Stomach (tissue), 7 donors: ENCODE results near the genes LILRB5, LILRB2, LENG9 and LILRA1.

DNA sequence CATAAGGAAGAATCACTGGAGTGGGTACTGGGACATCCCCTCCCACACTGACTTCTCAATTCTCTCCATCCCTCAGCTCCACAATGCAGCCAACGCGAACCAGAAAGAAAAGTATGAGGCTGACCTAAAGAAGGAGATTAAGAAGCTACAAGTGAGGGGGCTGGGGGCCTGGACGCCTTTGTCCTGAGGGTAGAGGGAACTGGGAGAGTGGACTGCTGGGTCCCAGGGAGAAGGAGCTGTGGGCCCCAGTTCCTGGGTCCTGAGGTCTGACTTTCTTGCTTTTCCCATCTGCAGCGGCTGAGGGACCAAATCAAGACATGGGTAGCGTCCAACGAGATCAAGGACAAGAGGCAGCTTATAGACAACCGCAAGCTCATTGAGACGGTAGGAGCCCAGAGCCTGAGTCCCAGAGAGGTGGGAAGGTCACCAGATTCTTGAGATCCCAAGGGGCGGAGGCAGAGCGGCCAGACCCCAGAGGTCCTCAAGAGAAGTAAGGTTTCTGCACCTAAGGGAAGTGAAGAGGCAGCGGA is 5.9 kb downstream of the CNOT3 start:
- PRO-cap = no peak
- RAMPAGE, long total RNA, 5 experiments = start-site peak on the plus strand in 3 of 5 experiments, centred at positions 133 to 371 of the sequence, 13 to 65 reads per replicate
- RRBS = no CpG with 5 or more reads among the region's 11 CpGs

DNA sequence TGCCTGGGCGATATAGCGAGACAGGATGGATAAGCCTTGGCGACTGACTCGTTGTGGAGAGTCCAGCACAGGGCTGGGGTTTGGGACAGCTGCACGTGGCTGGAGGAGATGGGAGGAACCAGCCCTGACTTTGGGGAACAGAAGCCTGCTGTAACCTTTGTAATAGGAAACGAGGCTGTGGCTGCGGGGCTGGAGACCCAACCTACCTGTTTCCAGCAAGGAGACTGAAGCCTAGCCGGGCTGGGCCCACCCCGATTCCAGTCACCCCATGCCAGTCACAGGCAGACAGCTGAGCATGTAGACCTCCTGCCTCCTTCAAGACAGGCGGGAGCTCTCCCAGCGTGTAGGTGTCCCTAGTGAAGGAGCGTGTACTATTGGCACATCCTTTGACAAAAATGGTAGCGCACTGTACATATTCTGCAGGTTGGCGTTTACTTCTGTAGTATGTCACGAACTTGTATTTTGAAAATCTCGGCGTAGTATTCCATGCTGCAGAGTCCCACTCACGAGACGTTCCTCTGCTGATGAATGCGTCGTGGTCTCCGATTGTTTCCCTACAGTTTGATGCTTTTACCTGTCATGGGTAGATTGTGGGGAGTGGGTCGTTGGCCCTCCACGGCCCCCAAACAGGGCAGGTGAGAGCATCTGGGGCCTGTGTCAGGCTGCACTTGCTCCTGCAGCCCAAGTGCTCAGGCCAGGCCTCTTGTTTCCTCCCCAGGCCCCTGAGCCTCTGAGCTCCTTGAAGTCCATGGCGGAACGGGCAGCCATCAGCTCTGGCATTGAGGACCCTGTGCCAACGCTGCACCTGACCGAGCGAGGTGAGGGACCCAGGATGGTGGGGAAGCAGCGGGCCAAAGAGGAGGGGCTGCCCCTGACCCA is 7.8 kb downstream of the LENG1 start:
- PRO-cap = no peak
- RAMPAGE, long total RNA, 5 experiments = start-site peak on the plus strand in 1 of 5 experiments, centred at position 718 of the sequence, 13 reads per replicate
- RRBS = no CpG with 5 or more reads among the region's 30 CpGs

GRCh38 chr19:54164439-54165162 is 5.1 kb upstream of the LENG1 start:
- PRO-cap = unidirectional peak, minus-strand start at chr19:54164701; unidirectional peak, minus-strand start at chr19:54164735
- RAMPAGE, long total RNA, 5 experiments = start-site peak on the minus strand in 1 of 5 experiments, at chr19:54164448-54164633 at its widest, 18 reads per replicate
- RRBS = no CpG with 5 or more reads among the region's 37 CpGs

GRCh38 chr19:54179516-54180299 is 6.7 kb upstream of the TMC4 start:
- PRO-cap = no peak
- RAMPAGE, long total RNA, 5 experiments = no peak in any of the 5 experiments
- RRBS = 37% methylated on average over 5 of the region's 14 CpGs

- PRO-cap = bidirectional peak, plus-strand start at chr19:54189468, minus-strand start at chr19:54189315
- RAMPAGE, long total RNA, 5 experiments = no peak in any of the 5 experiments
- RRBS = 2% methylated on average over 27 of the region's 33 CpGs
These were observed 218 bp downstream of the MBOAT7 start for GRCh38 chr19:54189238-54189485.

DNA sequence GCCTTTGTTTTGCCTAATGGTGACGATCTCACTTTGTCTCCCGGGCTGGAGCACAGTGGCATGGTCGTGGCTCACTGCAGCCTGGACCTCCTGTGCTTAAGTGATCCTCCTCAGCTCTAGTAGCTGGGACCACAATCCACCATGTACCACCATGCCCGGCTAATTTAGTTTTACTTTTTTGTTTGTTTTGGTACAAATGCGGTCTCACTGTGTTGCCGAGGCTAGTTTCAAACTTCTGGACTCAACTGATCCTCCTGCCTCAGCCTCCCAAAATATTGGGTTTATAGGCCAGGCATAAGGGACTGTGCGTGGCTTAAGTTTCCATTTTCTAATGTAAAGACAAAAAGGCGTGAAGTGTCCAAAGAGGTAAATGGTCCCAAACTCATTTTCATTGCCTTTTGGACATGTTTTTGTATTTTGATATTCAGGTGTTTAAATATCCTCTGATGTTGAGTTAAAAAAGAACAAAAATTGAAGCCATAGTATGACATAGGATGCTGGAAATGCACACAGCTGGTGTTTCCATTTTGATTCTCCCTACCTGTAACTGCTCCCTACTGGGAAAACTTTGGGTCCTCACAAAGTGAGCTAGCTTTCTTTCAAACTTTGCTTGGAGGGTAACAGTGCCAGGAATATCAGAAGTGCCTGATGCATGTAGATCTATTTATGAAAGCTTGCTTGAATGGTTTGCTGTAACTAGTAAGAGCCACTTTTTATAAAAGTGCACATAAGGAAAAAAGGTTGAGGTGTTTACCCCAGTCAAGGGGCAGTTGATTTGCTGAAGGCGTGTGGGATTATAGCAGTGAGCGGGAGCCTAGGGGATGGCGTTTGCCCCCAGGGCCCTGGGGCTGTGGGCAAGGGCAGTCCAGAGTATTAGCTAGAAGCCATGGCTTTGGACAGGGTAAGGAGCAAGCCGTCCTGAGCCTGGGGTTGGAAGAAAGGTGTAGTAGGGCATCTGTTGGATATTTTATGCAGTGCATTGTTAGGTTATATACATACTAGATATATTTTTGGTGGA is 4.1 kb downstream of the RPS9 start:
- PRO-cap = no peak
- RAMPAGE, long total RNA, 5 experiments = no peak in any of the 5 experiments
- RRBS = no CpG with 5 or more reads among the region's 12 CpGs

DNA sequence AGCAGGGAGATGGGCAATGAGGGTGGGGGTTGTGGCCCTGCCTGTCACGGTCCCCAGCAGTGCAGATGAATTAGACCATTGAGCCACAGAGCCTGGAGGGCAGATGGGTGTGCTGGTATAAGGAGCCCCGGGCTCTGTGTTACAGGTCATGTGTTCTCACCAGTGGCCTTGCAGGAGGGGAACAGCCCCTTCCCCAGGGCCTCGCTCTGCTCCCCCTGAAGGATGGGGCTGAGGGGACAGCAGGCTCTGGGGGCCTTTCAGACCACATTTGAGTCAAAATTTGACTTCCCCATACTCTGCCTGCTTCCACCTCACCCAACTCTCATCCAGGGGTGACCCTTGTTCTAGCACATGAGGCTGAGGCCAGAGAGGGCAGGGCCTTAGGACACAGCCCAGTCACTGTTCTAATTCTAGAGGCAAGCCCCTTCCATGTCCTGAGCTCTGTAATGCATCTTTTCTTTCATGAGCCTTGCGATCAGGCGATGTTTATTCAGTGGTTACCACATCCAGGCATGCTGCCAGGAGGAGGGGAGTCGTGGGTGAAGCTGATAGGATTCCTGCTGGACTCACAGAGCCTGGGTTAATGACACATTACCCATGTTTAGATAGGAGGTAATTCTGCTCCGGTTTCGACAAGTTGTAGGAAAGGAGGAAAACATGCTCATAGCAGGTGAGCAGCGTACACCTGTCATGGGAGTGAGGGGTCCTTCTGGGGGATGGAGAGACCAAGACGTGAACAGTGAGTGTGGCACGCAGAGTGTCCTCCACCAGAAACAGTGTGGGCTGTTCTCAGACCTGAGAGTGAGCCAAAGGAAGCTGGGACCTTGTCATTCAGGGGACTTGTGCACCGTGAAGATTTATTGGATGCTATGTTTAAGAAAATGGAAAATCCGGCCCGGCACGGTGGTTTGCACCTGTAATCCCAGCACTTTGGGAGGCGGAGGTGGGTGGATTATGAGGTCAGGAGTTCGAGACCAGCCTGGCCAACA is 9.2 kb downstream of the RPS9 start:
- PRO-cap = bidirectional peak, plus-strand start at position 635 of the sequence, minus-strand start at position 443 of the sequence
- RAMPAGE, long total RNA, 5 experiments = no peak in any of the 5 experiments
- RRBS = no CpG with 5 or more reads among the region's 17 CpGs

GRCh38 chr19:54257129-54257762 is at the start of gene LILRB5:
TSS of gene LILRB5 (minus strand) at chr19:54257273.
- PRO-cap = no peak
- RAMPAGE, long total RNA, 5 experiments = start-site peak on the minus strand in 3 of 5 experiments, at chr19:54257225-54257324 at its widest, 18 to 104 reads per replicate
- RRBS = no CpG with 5 or more reads among the region's 12 CpGs

DNA sequence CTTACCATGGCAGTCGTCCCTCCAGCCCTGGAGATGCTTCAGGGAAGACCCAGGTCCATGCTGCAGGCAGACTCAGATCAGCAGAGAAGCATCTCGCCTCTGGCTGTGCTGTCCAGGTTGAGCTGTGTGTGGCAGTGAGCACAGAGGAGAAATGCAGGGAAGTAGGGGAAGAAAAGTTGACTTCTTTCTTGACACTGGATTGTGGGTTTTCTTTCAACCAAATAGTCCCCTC is at the start of gene LILRB2:
TSS of gene LILRB2 (minus strand) at position 155 of the 232 bp plus-strand sequence.
- PRO-cap = no peak
- RAMPAGE, long total RNA, 5 experiments = start-site peak on the minus strand in 3 of 5 experiments, centred at positions 130 to 158 of the sequence, 10 to 42 reads per replicate
- RRBS = no CpG with 5 or more reads among the region's 2 CpGs

- PRO-cap = no peak
- RAMPAGE, long total RNA, 5 experiments = no peak in any of the 5 experiments
- RRBS = no CpG with 5 or more reads among the region's 4 CpGs
These were observed 3.8 kb downstream of the LILRA4 start for GRCh38 chr19:54335171-54335467.

DNA sequence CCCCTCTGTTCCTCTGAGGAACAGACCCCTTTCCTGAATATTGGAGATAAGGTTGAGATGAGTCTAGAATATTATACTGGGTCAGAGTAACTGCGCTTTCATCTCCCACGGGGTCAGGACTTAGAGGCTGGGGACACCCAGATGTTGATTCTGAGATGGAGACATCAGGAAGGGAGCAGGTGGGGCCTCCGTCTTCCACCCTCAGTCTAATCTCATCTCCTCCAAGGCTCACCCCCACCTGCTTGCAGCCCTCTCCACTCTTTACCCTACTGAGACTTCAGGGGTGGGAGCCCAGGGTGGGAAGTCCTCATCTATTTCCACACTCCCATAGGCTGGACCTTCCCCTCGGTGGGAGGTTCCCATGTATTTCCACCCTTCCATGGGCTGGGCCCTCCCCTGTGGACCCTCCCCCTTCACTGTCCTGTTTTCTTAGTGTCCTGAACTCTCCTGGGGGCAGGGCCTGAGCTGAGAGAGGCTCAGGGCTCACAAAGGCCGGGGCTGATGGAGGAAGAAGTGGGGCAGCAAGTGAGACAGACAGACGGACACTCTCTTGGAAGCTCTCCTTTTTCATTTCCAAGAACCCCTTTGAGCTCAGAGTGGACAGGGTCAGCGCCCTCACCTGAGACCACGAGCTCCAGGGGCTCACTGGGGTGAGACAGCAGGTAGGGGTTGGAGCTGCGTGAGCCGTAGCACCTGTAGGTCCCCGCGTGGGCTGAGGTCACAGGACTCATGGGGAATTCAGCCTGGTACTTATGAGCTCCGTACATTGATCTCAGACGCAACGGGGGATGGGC is 2.5 kb downstream of the LILRA4 start:
- PRO-cap = no peak
- RAMPAGE, long total RNA, 5 experiments = no peak in any of the 5 experiments
- RRBS = no CpG with 5 or more reads among the region's 15 CpGs

- PRO-cap = no peak
- RAMPAGE, long total RNA, 5 experiments = start-site peak on the minus strand in 1 of 5 experiments, at chr19:54356248-54356668 at its widest, 8 reads per replicate
- RRBS = no CpG with 5 or more reads among the region's 9 CpGs
These were observed 8.6 kb downstream of the LAIR1 start for GRCh38 chr19:54355981-54356660.

DNA sequence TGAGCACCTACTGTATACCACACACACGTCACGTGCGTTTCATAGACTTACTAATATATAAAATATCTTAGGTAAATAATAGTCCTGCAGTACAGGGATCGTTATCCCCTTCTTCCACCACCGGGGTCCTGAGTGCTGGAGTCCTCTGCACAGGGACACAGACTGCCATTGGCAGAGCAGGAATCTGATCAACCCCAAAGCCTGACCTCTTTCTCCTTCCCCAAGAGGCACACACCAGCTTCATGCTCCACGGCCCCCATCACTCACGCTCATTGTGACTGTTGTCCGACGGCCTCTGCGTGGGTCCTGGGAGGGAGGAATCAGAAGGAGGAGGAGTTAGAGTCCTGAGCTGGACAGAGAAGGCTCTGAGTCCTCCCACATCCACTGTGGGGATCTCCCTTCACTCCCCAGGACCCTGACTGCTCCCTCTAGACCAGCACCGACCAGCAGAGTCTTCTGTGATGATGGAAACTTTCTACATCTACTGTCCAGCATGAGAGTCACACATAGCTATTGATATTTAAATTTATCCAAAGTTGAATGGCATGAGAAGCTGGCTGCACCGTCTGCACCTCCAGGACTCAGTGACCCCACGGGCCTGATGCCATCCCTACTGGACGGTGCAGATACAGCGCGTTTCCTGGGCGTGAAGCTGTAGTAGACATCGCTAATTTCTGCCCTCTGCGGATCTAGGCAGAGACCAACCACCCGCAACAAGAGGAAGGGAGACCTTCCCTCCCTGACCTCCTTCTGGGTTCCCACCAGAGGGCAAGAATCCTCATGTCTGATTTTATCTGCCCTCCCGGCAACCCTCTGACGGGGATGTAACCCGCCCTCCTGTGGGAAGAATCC is 7.8 kb downstream of the LAIR1 start:
- PRO-cap = no peak
- RAMPAGE, long total RNA, 5 experiments = start-site peak on the minus strand in 1 of 5 experiments, centred at position 353 of the sequence, 6 reads per replicate
- RRBS = no CpG with 5 or more reads among the region's 23 CpGs

GRCh38 chr19:54368806-54369458 is 4.2 kb upstream of the LAIR1 start:
- PRO-cap = no peak
- RAMPAGE, long total RNA, 5 experiments = no peak in any of the 5 experiments
- RRBS = no CpG with 5 or more reads among the region's 14 CpGs

GRCh38 chr19:54420805-54421440 is 5.7 kb downstream of the TTYH1 start:
- PRO-cap = no peak
- RAMPAGE, long total RNA, 5 experiments = no peak in any of the 5 experiments
- RRBS = no CpG with 5 or more reads among the region's 23 CpGs

DNA sequence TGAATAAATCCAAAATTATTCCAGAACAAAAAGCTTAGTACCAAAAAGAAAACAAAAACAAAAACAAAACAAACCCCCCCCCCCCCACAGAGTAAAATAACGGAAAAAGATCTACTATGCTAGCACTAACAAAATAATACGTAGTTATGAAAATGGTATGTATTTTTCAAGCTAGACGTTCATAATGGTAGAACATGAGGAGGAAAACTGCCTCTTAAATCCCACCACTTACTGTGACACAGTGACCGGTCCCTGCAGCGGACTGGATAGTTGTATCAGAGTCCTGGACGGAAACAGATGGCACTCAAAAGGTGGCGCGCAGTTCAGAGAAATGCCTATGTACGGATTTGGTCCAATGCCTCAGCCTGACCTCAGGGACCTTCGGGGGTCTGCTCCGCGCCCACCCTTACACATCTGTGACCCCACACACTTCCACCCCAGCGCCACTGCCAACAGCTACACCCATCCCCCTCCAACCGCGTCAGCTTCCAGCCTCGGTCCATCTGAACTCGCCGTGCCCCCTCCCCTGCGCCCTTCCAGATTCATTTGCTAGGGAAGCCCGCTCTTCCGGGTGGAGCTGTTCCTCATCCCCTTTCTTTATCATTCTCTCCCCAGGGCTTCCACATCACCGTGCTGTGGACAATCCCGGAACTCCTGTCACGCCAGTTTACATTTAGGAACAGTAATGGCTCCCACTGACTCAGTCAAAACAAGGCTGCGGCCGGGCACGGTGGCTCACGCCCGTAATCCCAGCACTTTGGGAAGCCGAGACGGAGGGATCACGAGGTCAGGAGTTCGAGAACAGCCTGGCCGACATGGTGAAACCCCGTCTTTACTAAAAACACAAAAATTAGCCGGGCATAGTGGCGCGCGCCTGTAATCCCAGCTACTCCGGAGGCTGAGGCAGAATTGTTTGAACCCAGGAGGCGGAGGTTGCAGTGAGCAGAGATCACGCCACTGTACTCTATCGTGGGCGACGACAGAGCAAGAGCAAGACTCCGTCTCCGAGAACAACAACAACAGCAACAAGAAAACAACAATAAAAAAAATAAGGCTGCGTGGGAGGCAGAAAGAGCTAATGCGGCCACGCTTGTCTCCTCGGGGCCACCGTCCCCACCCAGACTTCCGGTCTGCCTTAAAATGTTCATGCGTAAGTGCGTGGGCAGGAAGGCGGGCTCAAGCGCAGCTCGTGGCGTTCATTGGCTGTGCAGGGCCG is 658 bp upstream of the LENG8 start:
- PRO-cap = unidirectional peak, plus-strand start at position 481 of the sequence; bidirectional peak, plus-strand start at position 703 of the sequence, minus-strand start at position 511 of the sequence; bidirectional peak, plus-strand start outside the sequence, minus-strand start at position 1,127 of the sequence
- RAMPAGE, long total RNA, 5 experiments = start-site peak on the minus strand in 4 of 5 experiments, centred at positions 648 to 1,117 of the sequence, 12 to 37 reads per replicate
- RRBS = 2% methylated on average over 6 of the region's 60 CpGs

DNA sequence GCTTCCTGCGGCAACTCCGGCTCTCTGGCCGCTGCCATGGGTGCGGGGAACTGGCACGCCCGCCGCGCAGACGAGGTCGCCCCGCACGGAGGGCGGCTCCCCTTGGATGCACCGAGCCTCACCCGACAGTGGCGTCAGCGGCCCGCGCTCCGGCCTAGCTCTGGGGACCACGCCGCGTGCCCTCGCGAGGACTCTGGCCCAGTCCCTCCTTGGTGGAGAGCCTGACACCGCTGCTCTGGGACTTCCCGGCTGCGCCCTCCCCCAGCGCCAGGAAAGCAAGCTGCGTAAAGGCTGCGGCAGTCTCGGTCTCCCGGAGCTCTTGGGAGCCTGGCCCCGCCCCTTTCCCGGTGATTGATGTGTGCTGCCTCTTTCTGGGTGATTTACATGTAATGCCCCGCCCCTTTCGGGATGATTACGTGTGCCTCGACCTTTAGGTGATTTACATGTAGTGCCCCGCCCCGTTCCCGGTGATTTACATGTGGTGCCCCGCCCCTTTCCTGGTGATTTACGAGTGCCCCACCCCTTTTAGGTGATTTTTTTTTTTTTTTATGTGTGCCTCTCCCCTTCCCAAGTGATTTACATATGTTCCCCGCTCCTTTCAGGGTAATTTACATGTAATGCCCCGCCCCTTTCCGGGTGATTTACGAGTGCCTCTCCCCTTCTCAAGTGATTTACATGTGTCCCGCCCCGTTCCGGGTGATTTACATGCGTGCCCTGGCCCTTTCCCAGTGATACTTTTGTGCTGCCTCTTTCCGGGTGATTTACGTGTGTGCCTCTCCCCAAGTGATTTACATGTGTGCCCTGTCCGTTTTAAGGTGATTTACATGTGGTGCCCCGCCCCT is at the start of gene LENG9:
TSS of gene LENG9 (minus strand) at position 290 of the 842 bp plus-strand sequence.
- PRO-cap = bidirectional peak, plus-strand start at position 67 of the sequence, minus-strand start at position 195 of the sequence; bidirectional peak, plus-strand start at position 728 of the sequence, minus-strand start at position 531 of the sequence; bidirectional peak, plus-strand start outside the sequence, minus-strand start at position 790 of the sequence
- RAMPAGE, long total RNA, 5 experiments = start-site peak on the minus strand in 1 of 5 experiments, centred at position 242 of the sequence, 22 reads per replicate
- RRBS = 1% methylated on average over 32 of the region's 56 CpGs

DNA sequence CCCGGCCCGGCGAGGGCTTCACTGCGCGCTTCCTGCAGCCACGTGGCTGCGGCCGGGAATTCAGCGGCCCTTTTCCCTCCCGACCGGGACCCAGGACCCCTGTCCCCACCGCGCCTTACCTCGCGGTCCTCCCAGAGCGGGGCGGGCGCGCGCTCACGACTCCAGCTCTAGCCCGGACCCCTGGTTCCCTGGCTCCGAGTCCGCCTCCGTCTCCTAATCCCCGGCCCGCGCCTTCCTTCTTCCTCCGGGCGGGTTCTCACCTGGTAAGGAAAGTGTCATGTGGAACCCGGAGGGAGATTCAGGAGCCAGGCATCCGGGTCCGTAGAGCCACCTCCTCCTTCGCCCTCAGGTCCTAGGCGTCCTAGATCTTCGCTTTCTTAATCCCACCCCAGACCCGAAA is 1.7 kb downstream of the CDC42EP5 start:
- PRO-cap = bidirectional peak, plus-strand start at position 266 of the sequence, minus-strand start at position 258 of the sequence
- RAMPAGE, long total RNA, 5 experiments = start-site peak on the minus strand in 3 of 5 experiments, centred at positions 201 to 307 of the sequence, 6 to 12 reads per replicate
- RRBS = 4% methylated on average over 20 of the region's 37 CpGs

GRCh38 chr19:54593206-54593806 is at the start of gene LILRA1:
TSS of gene LILRA1 (plus strand) at chr19:54593632.
- PRO-cap = no peak
- RAMPAGE, long total RNA, 5 experiments = start-site peak on the plus strand in 1 of 5 experiments, at chr19:54593632-54593651 at its widest, 7 reads per replicate
- RRBS = no CpG with 5 or more reads among the region's 9 CpGs

GRCh38 chr19:55087938-55088242 is 12.2 kb downstream of the EPS8L1 start:
- PRO-cap = no peak
- RAMPAGE, long total RNA, 5 experiments = no peak in any of the 5 experiments
- RRBS = no CpG with 5 or more reads among the region's 9 CpGs